SK-N-DZ (cell line): ENCODE measurements around the genes CCNDBP1, TGM7, ADAL and STRC.

DNA sequence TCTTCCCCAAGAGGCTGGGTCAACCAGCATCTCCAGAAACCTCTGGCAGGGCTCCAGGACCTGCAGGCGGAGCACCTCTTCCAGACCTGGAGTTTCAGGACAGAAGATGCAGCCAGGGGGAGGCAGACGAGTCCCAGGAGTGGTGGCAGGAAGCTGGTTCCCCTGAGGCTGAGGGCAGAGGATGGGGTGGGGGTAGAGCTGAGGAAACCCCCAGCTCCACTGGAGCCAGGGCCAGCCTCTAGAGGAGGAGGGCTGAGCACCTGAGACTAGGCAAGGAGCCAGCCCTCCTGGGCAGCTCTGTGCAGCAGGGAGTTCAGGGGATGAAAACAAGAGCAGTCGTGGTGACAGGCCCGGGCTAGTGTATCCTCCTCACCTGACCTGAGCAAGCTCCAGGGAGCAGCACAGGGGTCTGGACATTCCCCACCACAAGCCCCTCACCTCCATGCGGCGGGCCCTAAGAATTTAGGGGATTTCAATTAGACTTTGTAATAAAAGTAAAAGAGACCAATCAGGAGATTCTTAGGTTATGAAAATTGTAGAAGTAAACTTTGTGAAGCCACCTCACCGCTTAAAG, 369 bp upstream of the PLA2G4D start:
RAMPAGE:
- cytosol, long total RNA: no peak
- nucleus, long total RNA: no peak

RAMPAGE:
- cytosol, long total RNA: no peak
- nucleus, long total RNA: no peak
Observed at GRCh38 chr15:42152174-42152742, 4.2 kb downstream of the PLA2G4F start.

GRCh38 chr15:42301805-42302335, 28.6 kb upstream of the TMEM87A start:
RAMPAGE:
- cytosol, long total RNA: no peak
- nucleus, long total RNA: no peak

DNA sequence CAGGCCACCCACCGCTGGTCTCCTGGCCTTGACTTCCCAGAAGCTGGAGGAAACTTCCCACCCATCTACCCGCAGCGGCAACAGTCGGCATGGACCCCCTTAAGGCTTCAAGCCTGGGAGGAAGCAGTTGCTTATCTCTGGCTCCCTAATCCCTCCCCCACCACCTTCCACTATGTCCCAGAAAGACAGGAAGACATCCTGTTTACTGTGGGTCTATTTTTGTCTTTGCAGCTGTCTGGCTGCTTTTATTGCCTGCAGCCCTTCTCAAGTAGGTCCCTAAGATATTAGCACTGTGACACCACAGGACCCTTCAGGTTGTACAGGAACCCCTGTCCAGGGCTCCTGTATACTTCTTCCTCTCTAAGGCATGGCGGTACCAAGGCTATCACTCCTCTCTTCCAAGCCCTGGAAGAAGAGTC, 27.0 kb downstream of the CAPN3 start:
RAMPAGE:
- cytosol, long total RNA: no peak
- nucleus, long total RNA: no peak

DNA sequence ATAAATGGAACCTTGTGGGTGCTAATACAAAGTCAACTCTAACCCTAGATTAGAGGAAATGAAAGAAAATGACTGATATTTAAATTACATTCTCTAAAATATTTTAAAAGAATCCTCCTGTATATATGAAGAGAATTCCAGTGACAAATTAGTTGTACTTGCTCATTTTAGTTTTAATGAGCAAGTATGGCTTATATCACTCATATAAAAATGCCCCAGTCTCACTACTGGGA, 49.2 kb downstream of the ZNF106 start:
RAMPAGE:
- cytosol, long total RNA: no peak
- nucleus, long total RNA: no peak

GRCh38 chr15:42450665-42451853, 39.9 kb downstream of the ZNF106 start:
RAMPAGE:
- cytosol, long total RNA: no peak
- nucleus, long total RNA: no peak

RAMPAGE:
- cytosol, long total RNA: no peak
- nucleus, long total RNA: no peak
Observed at GRCh38 chr15:42510899-42511473, 15.6 kb downstream of the SNAP23 start.

GRCh38 chr15:42736058-42736837, 680 bp downstream of the CDAN1 start:
RAMPAGE:
- cytosol, long total RNA: no peak
- nucleus, long total RNA: no peak

DNA sequence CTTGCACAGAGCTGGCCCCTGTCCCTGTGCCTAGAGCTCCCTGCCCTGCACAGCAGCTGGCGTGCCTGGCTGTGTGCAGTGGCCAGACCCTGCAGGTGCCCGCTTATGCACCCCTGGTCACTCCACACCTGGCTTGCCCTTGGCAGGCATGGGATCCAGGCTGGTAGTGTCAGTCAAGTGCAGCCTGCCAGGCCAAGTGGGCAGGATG, 88.6 kb upstream of the TTBK2 start:
RAMPAGE:
- cytosol, long total RNA: no peak
- nucleus, long total RNA: no peak

GRCh38 chr15:43105306-43105783, 493 bp downstream of the UBR1 start:
RAMPAGE:
- cytosol, long total RNA: no peak
- nucleus, long total RNA: no peak

DNA sequence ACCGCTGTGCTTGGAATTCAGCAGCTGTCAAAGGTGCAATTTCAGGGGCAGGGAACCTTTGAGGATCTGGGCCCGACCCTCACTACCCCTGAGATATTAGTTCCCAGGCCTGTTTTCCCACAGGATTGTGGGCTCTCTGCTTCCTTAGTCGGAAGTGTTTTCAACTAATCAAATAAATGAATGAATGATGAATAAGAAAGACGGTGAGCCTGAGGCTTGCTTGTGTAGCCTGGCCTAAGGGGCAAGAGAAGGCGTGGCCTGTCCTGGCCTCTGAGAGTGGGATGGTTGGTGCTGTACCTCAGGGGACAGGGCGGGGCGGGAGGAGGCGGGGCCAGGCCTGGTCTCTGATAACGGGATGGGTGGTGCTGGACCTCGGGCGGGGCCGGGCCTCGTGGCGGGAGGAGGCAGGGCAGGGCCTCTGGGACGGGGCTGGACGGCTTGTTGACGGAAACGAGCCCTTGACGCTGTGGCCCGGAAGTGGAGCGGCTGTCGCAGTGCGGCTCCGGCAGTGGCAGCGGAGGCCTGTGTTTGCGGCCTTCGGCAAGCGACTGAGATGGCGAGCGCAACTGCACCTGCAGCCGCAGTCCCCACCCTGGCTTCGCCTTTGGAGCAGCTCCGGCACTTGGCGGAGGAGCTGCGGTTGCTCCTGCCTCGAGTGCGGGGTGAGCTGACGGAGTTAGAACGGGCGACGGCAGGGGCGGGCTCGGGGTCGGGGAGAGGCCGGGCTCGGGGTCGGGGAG, at the start of gene CCNDBP1:
Gene CCNDBP1 (plus strand): TSS at position 458 of the 740 bp plus-strand sequence.
RAMPAGE:
- cytosol, long total RNA: start-site peak on the plus strand centred at position 453 of the sequence, 162 bp wide, 485 and 337 reads in 2 replicates
- nucleus, long total RNA: start-site peak on the plus strand centred at position 477 of the sequence, 45 bp wide, 183 and 22 reads in 2 replicates

GRCh38 chr15:43301959-43302535, at the start of gene TGM7:
Gene TGM7 (minus strand): TSS chr15:43302255.
RAMPAGE:
- cytosol, long total RNA: no peak
- nucleus, long total RNA: no peak

DNA sequence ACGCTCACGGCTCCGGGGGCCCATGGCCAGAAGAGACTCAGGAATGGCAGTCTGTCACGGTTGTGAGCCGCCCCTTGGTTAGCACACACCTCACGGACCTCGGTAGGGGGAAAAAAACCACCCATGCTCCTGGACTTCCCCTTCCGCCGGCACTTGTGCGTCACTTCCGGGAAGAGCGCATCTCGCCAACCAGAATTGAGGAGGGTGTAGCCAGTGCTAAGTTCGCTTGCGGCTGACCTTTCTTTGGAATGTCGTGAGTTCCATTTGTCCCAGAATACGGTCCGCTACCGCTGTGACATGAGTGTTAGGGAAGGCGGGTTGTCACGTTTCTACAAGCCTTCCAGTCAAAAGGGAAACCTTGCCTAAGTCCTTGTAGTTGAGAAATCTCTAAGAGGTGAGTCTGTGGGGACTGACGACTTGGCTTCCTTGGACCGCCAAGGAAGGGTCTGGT, at the start of gene ADAL:
Gene ADAL (plus strand): TSS at position 207 of the 451 bp plus-strand sequence.
RAMPAGE:
- cytosol, long total RNA: start-site peak on the plus strand centred at position 218 of the sequence, 77 bp wide, 491 and 585 reads in 2 replicates
- nucleus, long total RNA: start-site peak on the plus strand centred at position 216 of the sequence, 62 bp wide, 271 and 40 reads in 2 replicates

RAMPAGE:
- cytosol, long total RNA: no peak
- nucleus, long total RNA: no peak
Observed at GRCh38 chr15:43406129-43407033, 35.5 kb downstream of the TUBGCP4 start.

RAMPAGE:
- cytosol, long total RNA: no peak
- nucleus, long total RNA: no peak
Observed at GRCh38 chr15:43509831-43510520, 7.4 kb upstream of the MAP1A start.

RAMPAGE:
- cytosol, long total RNA: no peak
- nucleus, long total RNA: no peak
Observed at GRCh38 chr15:43534453-43535591, 17.4 kb downstream of the MAP1A start.

DNA sequence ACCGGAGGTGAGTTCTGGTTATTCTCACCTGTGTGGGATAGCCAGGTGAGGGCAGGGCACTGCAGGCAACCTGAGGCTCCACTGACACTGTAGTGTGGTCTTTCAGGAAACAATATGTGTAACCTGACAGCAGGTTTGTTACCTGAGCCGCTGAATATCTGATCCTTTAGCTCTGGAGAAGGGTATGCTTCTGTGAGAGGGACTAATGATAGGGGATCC, at the start of gene STRC:
Gene STRC (minus strand): TSS at position 58 of the 219 bp plus-strand sequence.
RAMPAGE:
- cytosol, long total RNA: no peak
- nucleus, long total RNA: no peak

GRCh38 chr15:43934525-43934855, 107.7 kb downstream of the WDR76 start:
RAMPAGE:
- cytosol, long total RNA: no peak
- nucleus, long total RNA: no peak

DNA sequence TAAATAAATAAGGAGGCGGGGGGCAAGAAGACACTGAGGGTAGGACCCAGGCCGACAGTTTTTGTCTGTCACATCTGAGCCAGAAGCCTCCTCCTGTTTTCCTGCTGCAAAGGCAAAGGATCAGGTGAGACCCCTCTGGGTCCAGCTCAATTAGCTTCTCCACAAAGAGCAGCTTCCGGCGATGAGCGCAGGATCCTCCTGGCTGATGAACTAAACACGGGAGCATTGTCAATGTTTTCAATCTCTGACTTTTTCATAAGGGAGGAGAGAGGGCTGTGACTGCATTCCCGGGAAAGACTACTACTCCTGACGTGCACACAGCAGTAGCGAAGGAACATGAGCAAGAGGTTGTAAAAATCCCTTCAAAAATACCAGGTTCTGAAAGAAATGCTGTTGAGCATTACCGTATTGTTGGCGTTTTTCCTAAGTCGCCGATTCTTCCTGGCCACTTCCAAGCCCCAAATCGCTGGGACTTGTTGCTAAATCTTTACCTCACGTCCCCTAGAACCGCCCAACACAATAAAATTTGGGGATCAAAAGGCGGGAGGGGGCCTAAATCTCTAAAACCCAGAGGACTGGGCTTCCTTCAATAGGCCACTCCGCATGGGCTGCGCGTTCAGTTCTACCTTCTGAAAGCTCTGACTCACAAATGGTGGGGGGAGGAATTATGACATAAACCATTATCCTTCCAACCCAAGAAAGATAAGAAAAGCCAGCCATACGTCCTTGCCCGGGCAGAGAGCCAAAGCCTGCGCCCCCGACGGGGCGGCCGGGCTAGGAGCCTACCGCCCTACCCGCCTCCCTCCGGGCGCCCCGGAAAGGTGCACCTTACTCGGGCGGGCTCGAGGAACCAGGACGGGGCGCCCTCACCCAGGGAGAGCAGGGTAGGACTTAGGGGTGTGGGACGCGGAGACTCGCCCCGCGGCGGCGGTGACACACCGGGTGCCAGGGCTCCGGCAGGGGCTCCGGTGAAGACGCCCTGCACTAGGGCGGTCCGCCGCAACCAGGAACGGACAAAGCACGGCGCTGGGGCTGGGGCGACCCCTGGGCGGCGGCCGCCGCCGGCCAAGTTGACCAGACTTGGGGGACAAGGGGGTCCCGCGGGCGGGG, 893 bp downstream of the FRMD5 start:
RAMPAGE:
- cytosol, long total RNA: no peak
- nucleus, long total RNA: no peak

RAMPAGE:
- cytosol, long total RNA: no peak
- nucleus, long total RNA: no peak
Observed at GRCh38 chr15:44296575-44297039, 8.1 kb downstream of the GOLM2 start.